Hepatocyte (in vitro differentiated cells and primary cell): ENCODE measurements around a stretch of chr14.

- RAMPAGE, long total RNA, result no peak
- RRBS, result no CpG with 5 or more reads among the region's 20 CpGs
Observed at GRCh38 chr14:90660753-90661698, 155.2 kb downstream of the TTC7B start.

GRCh38 chr14:90675302-90675805 lies 140.9 kb downstream of the TTC7B start:
- RAMPAGE, long total RNA, result no peak
- RRBS, result 95% methylated on average over 3 of the region's 7 CpGs

- RAMPAGE, long total RNA, result no peak
- RRBS, result no CpG with 5 or more reads among the region's 13 CpGs
Observed at GRCh38 chr14:90697624-90698050, 118.6 kb downstream of the TTC7B start.

DNA sequence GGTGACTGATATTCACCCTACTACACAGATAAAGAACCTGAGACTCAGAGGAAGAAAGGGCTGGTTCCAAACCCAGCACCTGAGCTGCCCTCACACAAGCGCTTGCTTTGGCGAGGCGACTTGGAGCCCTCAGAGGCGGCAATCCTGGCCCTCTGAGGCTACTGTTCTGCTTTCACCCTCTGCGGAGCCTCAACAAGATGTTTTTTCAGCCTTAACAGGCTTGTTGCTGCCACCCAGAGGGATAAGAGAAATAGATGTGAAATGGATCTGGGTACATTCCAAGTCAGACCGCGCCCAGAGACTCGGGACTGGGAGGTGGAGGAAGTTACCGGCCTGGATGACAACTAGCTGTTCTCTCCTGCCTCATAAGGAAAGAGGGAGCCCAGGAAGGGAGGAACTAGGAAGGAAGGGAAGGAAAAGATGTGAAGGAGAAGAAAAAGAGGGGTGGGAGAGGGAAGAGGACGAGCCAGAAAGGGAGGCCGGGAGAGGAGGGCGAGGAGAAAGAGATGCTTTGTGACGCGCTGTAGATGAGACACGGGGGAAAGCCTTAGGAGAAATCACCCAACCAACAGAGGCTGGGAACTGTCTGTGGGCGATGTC lies 89.5 kb downstream of the TTC7B start:
- RAMPAGE, long total RNA, result no peak
- RRBS, result no CpG with 5 or more reads among the region's 16 CpGs

- RAMPAGE, long total RNA, result no peak
- RRBS, result no CpG with 5 or more reads among the region's 13 CpGs
Observed at GRCh38 chr14:90785264-90786013, 30.8 kb downstream of the TTC7B start.

GRCh38 chr14:91022311-91022865 lies 38.1 kb downstream of the RPS6KA5 start:
- RAMPAGE, long total RNA, result no peak
- RRBS, result no CpG with 5 or more reads among the region's 4 CpGs

- RAMPAGE, long total RNA, result no peak
- RRBS, result 76% methylated on average over 1 of the region's 2 CpGs
Observed at GRCh38 chr14:91075581-91075831, 15.1 kb upstream of the RPS6KA5 start.

- RAMPAGE, long total RNA, result no peak
- RRBS, result no CpG with 5 or more reads among the region's 6 CpGs
Observed at GRCh38 chr14:91222019-91222540, 22.4 kb downstream of the GPR68 start.

GRCh38 chr14:91308273-91308766 lies 63.8 kb upstream of the GPR68 start:
- RAMPAGE, long total RNA, result no peak
- RRBS, result no CpG with 5 or more reads among the region's 8 CpGs

- RAMPAGE, long total RNA, result no peak
- RRBS, result no CpG with 5 or more reads among the region's 16 CpGs
Observed at GRCh38 chr14:91360982-91361641, 56.5 kb downstream of the CCDC88C start.

- RAMPAGE, long total RNA, result no peak
- RRBS, result no CpG with 5 or more reads among the region's 9 CpGs
Observed at GRCh38 chr14:91511175-91511562, 1.1 kb upstream of the PPP4R3A start.

- RAMPAGE, long total RNA, result no peak
- RRBS, result no CpG with 5 or more reads among the region's 3 CpGs
Observed at GRCh38 chr14:91755448-91755957, 23.6 kb upstream of the CATSPERB start.

- RAMPAGE, long total RNA, result no peak
- RRBS, result no CpG with 5 or more reads among the region's 2 CpGs
Observed at GRCh38 chr14:91792245-91792716, 60.4 kb upstream of the CATSPERB start.

- RAMPAGE, long total RNA, result no peak
Observed at GRCh38 chr14:91826469-91826944, 40.8 kb downstream of the TC2N start.

DNA sequence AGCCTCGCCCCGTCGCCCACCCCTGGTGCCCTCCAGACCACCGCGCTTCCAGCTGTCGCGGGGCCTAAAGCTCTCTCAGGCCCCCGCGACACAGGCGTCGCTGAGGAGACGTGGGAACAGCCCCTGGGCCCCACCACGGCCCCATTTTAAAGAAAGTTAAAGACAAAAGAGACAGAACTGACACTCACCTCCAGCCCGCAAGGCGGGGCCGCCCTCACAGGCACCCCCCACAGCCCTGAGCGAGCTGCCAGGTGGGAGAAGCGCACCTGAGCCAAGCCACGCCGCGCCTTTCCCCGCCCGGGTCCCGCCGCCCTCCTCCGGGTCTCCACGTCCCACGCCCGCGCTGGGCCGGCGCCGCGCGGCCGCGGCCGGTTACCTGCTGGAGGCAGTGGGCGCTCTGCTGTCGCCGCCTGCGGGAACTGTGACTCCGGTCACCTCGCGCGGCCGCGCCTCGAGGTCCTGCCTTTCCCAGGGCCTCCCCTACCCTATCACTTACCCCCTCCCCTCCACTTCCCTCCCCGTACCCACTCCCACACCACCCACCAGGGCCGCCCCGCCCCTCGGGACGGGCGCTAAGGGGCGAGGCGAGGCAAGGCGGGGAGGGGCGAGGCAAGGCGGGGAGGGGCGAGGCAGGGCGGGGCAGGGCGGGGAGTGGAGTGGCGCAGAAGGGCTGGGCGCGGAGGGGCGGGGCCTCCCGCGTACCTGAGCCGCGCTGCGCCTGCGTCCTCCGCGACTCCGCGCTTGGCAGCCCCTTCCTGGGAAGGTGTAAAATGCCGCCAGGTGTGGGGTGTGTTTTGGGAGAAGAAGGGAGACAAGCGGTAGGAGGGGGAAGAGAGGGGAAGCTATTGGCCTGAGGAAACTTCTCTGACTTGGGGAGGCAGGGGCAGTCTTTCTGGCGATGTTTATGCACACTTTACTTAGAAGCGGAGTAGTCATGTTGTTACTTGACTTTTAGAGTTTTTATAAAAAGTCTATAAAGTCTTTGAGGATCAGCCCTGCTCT lies 31.0 kb downstream of the TC2N start:
- RAMPAGE, long total RNA, result no peak
- RRBS, result 3% methylated on average over 6 of the region's 81 CpGs

DNA sequence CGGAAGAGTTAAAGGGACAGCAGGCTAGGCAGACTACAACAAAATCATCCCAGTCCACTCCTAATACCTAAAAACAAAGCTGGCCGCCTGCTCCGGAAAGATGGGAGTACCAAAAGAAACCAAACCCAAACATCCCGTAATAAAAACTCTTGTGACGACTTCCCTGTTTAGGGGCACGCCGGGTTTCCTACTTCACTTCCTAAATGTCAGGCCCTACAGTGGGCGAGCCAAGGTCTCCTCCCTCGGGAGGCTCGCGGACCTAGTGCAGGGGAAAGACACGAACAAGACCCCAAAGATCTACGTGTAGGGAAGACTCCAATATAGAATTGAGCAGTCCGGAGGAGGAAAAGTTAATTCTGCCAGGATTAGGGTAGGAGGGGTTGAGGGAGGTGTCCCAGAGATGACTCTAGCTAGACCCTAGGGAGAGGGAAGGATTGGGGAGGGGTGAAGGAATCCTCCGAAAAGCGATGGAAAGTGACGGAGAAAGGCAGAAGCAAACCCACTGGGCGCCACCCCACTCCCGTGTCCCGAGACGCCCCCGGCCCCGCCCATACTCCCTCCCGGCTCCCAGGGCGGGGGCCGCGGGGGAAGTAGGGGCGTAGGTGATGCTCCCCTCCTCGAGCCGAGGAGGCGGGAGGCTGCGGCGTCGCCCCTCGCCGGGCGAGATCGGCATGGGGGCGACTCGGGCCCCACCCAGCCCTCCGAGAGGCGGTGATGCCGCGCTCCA lies 466 bp downstream of the ATXN3 start:
- RAMPAGE, long total RNA, result no peak
- RRBS, result under 1% methylated on average over 15 of the region's 44 CpGs

GRCh38 chr14:92155025-92155564 lies 33.3 kb downstream of the CPSF2 start:
- RAMPAGE, long total RNA, result no peak
- RRBS, result no CpG with 5 or more reads among the region's 2 CpGs

DNA sequence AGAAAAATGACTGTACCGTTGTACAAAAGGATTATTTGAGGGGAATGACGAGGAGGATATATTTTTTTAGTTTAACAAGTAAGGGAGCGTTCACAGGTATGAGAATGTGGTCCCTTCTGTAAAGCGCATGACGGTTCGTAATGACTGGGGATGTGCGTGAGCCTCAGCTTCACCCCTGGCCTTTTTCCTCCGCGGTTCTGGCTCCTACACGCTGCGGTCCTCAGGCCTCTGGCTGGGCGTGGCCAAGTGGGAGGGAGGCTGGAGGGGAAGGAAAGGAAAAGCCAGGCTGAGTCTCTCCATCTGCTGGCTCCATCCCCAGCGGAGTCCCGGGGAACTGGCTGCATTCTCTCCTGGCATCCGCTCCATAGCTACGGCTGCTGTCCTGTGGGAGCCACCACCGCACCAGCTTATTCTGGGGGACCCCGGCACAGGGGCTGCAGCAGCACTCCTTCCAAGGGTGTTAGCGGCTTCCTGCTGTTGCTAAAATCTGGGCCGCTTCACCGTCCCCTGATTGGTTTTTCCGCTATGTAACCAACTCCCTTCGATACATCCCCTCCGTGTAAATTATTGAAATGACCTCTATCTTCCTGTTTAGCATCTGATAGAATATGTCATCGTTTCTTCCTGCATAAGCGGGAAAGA lies 68.2 kb upstream of the SLC24A4 start:
- RAMPAGE, long total RNA, result no peak
- RRBS, result 6% methylated on average over 4 of the region's 26 CpGs

DNA sequence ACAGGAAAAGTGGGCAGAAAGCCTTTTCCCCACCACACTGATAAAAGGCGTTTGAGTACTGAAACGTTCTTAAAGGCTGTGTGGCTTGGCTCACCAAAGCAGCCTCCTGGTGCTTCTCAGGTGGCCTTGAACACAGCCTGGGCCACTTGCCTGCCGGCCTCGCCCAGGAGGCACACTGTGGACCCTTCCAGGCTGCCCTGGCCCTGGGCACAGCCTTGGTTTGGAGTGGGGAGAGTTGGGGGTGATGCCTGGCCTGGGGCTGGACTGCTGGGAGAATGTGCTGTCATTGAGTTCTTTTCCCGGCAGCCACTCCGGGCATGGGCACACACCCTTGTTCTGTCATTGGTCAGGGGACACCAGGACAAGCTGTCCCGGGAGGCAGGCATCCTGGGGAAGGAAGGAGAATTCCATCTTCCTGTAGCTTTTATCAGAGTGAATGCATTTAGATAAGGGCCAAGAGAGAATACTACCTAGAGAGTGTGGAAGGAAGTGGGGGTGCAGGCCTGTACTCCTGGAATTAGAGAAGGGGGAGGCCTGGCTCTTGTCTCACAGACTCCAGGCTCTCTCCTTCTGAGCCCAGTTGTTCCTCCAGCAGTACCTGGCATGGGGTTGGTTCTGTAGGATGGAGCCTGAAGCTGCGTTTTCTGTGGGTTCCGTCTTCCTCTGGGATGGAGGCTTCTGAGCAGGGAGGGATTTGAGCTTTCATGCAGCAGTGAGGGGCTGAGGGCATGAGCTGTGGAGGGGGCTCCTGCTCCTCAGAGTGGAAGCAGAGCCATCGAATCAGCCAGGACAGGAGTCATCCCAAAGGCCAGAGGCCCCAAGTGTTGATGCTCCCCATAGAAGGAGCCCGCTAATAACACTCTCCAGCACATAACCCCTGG lies 61.7 kb upstream of the RIN3 start:
- RAMPAGE, long total RNA, result no peak
- RRBS, result 85% methylated on average over 2 of the region's 11 CpGs

DNA sequence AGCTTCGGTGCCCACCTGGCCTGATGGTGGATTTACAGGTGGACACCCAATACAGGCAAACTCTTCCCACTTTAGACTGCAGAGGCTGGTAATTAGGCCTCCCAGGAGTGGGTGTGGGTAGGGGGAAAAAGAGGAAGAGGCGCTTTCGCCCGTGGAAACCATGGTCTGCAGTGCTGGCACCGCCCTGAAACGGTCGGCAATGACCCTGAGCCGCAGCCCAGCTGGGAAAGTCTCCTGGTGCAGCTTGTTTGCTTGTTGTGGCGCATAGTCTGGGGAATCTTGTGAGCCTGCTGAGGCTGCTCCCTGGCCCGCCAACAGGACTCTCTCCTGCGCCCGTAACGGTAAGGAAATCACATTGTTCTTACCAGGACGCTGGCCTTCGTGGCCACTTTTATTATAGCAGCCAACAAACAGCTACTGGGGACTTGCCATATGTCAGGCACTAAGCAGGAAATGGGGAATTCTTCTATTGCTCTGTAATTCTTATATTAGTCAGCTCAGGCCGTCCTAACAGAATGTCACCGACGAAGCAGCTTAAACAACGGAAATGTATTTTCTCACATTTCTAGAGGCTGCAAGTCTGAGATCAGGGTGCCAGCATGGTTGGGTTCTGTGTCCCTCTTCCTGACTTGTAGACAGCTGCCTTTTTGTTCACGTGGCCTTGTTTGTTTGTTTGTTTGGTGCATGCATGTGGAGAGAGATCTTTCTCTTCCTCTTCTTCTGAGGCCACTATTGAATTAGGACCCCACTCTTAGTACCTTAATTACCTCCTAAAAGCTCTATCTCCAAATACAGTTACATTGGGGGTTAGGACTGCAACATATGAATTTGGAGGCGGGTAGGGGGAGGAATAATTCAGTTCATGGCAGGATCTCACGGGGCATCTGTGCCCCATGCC lies 52.5 kb upstream of the RIN3 start:
- RAMPAGE, long total RNA, result no peak
- RRBS, result no CpG with 5 or more reads among the region's 22 CpGs